Diencephalon (tissue), 2 donors: ENCODE measurements around a stretch of chr9.

DNA sequence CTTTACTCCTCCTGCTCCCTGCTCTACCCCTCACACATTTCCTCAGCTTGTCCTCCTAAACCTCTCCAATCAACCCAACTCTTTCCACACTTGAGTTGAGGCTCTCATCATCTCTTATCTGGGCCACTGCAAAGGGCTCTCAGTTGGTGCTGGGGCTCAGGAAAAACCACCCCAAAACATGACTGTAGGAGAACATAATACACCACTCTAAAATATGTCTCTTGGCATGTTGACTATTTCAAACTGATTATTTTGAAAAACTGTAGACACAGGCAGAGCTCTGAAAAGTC, 89.4 kb upstream of the IFNK start:
- RAMPAGE, long total RNA = no peak

- RAMPAGE, long total RNA = no peak
Measured at GRCh38 chr9:27499583-27499849, 24.6 kb upstream of the IFNK start.

- RAMPAGE, long total RNA = no peak
Measured at GRCh38 chr9:27599121-27599506, 25.8 kb upstream of the C9orf72 start.

DNA sequence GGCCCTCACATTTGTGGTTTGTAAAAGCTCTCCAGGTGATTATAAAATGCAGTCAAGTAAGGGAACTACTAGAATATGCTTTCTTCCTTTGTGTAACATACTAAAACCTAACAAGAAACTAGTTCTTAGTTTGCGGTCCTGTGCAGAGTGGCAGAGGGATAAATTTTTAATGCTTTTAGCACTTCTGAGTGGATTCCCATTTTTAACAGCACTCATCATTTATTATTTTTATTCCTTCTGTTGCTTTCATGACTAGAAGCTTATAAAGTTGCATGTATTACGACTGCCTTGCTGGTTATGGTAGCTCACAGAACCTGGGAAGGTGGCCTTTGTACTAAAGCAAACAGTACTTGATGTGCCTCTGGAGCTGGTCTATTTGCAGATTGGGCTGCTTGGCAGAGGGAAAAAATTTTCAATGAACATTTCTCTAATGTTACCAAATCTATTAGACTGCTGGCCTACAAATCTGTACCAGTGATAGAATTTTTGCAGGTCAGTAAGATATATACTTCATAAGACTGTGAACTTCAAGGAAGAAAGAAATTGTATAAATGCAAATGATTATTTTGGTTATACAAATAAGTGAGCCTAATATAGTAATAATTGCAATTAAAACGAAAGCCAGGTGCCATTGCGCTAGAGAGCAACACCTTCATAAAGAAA, 274.5 kb upstream of the C9orf72 start:
- RAMPAGE, long total RNA = no peak

GRCh38 chr9:29211376-29211996, 1.9 kb downstream of the LINGO2 start:
- RAMPAGE, long total RNA = no peak

- RAMPAGE, long total RNA = no peak
Measured at GRCh38 chr9:30301207-30302016, 1088.0 kb upstream of the LINGO2 start.

GRCh38 chr9:33000710-33001079, 733 bp downstream of the APTX start:
- RAMPAGE, long total RNA = no peak

DNA sequence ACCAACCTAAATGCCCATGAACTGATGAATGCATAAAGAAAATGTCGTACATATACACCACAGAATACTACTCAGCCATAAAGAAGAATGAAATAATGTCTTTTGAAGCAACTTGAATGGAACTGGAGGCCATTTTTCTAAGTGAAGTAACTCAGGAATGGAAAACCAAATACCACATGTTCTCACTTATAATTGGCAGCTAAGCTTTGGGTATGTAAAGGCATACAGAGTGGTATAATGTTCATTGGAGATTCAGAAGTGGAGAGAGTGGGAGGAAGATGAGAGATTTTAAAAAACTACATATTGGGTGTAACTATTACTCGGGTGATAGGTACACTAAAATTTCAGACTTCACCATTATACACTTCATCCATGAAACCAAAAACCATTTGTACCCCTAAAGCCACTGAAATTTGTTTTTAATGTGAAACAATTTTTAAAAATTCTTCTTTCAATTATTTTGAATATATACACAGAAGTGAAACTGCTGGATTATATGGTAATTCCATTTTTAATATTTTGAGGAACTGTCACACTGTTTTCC, 2.7 kb upstream of the APTX start:
- RAMPAGE, long total RNA = no peak

- RAMPAGE, long total RNA = no peak
Measured at GRCh38 chr9:33019707-33020183, 5.3 kb upstream of the DNAJA1 start.

DNA sequence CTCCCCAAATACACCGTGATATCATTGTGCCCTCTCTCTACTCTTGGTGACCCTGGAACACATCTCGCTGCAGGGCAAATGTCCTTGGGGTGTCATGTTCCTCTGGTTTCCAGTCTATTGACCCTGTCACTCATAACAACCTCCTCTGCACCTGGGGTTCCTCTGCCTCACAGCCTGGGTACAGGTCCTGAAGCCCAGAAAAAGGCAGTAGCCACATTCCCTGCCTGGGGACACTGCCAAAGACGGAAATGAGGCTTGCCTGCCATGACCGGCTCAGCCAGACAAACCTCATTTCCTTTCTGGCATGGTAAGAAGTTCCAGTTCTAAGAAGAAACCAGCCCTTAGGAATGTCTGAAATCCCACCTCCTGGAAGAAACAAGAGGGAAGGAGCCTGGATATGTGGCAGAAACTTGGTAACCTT, 30.5 kb upstream of the SMU1 start:
- RAMPAGE, long total RNA = no peak

DNA sequence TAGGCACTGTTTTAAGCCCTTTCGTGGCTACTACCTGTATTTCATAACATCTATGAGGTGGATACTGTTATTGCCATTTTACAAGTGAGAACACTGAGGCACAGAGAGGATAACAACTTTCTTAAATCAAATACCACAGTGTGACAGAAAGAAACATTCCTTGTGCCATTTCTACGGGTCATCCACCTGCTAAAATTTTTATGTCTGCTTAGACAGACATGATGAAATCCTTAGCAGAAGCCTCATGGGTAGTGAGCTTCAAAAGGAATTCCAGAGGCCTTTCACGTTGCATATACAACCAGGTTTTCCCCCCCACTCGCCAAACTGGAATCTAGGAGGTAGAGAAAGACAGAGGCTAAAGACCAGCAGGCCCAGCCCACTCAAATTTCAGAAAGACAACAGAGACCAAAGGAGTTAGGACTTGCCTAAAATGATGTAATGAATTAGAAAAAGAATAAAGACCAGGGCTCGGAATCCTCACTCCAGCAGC, 9.3 kb downstream of the B4GALT1 start:
- RAMPAGE, long total RNA = no peak

- RAMPAGE, long total RNA = no peak
Measured at GRCh38 chr9:33158436-33158927, 8.7 kb downstream of the B4GALT1 start.

DNA sequence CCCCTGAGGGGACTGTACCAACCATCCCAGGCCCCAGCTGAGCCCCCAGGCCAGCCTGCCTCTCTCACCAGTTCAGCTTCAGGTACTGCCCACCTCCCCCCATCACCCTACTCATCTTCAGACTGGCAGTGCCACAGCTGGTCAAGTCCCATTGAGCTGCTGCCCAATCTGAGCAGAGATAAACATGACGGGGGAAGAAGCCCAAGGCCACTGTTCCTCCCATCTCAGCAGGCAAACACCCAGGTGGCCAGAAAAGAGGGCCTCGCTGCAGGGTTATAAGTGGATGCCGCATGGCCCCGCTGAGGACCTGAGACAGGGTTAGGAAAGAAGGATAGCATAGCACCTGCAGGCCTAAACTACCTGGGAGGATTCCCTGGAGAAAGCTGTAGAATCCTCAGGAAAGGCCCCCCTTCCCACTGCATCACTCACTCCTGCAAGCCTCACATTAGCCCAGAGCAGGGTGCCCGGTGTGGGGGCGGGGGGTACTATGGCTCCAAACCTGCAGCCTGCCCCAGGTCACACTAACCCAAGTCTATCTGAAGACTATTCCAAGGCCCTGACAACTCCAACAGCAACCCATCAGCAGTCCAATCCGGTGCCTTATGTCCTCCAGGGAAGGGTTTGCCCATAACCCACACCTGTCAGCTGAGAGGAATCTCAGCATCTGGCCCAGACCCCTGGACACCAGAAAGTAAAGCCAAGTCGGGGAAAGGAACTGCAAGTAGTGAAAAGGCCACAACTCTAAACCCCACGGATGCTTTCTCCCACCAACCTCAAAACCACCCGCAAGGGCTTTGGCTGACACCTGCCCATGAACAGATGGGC, 3.4 kb downstream of the B4GALT1 start:
- RAMPAGE, long total RNA = no peak

DNA sequence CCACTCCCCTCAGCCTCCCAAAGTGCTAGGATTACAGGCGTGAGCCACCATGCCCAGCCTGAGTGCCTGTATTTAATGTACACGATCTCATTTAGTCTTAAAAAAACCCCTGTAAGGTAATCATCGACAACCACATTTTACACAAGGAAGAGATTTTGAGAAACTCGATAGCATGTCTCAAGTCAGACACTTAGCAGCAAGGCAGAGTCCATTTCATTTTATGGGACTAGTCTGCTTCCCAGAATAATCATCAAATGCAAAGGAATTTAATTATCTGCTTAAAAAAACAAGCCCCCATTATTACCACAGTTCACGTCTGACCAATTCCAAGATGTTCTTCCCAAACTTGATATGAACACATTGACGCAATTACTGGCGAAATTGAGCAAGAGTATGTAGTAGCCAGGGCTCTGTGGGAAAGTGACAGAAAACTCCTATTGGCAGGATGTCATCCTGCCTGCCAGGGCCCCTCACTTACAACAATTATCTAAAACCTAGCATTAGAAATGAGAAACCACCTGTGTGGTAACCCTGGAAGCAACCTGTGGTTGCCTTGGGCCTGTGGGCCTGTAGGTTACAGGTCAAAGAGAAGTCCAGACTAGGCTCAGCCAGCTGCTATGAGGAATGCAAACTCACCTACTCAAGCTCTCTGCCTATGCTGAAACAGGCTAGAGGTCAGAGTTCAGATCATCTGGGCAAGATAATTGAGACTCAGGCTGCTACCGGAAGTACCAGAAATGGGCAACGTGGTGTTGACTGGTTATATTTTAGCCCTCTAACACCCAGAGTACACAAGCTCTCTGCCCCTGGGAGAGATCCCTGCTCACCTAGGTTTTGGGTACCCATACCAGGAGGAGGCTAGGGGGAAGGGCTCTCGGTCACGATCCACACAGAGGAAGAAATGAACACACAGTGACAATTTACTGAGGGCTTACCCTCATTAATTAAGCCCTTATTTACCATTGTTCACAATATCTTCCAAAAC, 1.6 kb downstream of the B4GALT1 start:
- RAMPAGE, long total RNA = no peak

GRCh38 chr9:33260943-33261644, 3.4 kb downstream of the BAG1 start:
- RAMPAGE, long total RNA = no peak

DNA sequence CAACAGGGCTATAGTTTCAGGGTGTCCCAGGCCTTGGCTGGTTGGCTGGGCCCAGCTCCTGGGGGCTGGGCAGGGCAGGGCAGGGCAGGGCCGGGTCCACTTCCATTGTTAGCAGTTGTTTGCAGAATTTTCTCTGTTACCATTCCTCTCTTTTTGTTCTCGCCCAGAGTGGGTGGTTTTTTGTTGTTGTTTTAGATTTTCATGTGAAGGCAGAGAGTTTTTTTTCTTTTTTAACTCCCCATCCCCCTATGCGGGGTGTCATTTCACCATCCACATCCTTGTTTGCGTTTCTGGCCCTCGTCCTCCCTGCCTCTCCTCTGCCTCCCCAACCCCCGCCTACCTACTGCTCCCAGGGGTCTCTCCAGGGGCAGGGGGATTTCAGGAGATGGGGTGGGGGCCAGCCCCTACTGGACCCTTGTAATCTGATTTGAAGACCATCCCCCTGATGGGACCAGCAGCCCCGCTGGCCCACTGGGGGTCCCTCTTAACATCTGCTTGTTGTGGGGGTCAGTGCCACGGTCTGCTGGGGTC, 1.8 kb upstream of the NFX1 start:
- RAMPAGE, long total RNA = no peak

DNA sequence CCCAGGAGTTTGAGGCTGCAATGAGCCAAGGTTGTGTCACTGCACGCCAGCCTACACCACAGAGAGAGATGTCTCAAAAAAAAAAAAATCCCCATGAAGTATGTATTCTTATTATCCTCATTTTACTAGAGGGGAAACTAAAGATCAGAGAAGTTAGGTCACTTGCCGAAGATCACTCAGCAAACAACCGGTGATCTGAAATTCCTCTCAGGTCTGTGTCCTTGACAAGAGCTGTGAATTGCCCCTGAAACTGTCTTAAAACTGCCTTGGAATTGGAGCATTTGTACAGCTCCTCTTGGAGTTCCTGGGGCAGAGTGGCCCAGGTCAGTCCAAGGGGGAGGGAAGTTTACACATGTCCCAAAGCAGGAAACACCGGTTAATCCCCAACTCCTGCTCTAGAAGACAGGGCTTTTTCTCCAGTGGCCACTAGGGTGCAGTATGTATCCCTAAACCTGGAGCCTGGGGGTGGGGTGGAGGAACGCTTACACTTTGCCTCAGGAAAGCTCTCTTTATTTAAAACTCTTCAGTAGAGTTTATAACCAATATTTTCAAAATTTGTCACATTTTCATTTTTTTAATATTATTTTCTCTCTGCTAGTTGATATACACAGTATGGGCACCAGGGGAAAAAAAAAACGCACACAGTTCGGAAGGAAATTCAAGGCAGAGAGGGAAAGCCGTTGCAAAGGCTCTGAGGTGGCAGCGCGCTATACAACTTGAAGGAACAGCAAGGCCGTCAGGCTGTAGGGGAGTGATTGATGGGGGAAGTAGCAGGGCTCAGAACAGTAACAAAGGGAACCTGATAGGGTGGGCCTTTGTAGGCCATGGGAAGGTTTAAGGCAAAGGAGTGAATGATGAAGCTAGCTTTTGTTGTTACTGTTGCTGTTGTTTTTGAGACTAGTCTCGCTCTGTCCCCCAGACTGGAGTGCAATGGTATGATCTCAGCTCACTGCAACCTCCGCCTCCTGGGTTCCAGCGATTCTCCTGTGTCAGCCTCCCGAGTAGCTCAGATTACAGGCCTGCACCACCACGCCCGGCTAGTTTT, 27.4 kb downstream of the AQP7 start:
- RAMPAGE, long total RNA = no peak

- RAMPAGE, long total RNA = no peak
Measured at GRCh38 chr9:33393567-33394548, 8.5 kb downstream of the AQP7 start.

- RAMPAGE, long total RNA = no peak
Measured at GRCh38 chr9:33403135-33403850, 925 bp upstream of the AQP7 start.

GRCh38 chr9:33415444-33416069, 13.2 kb upstream of the AQP7 start:
- RAMPAGE, long total RNA = no peak